Placental epithelial cell (primary cell): Measurements from ENCODE around the genes TVP23C and ZNF286A.

GRCh38 chr17:12983985-12984935 is 33.6 kb downstream of the ELAC2 start:
- CAGE, long polyA plus RNA: no peak

DNA sequence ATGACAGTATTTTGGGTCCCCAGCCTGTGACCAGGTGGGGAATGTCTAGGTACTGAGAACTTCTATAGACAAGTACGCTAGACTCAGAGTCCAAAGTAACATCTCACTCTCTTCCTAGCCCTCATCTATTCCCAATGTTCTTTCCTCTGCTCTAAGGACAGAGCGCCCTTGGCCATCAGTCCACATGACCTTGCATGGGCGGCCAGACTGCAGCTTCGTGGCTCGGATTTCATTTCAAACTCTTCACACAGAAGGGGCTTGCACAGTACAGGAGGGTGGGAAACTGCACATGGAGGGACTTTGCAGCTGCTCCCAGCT is 5.2 kb downstream of the HS3ST3A1 start:
- CAGE, long polyA plus RNA: no peak

GRCh38 chr17:14604765-14605786 is 304.2 kb downstream of the HS3ST3B1 start:
- CAGE, long polyA plus RNA: no peak

GRCh38 chr17:14738043-14738538 is 437.2 kb downstream of the HS3ST3B1 start:
- CAGE, long polyA plus RNA: no peak

- CAGE, long polyA plus RNA: no peak
Observed at GRCh38 chr17:14803972-14804386, 461.1 kb downstream of the PMP22 start.

DNA sequence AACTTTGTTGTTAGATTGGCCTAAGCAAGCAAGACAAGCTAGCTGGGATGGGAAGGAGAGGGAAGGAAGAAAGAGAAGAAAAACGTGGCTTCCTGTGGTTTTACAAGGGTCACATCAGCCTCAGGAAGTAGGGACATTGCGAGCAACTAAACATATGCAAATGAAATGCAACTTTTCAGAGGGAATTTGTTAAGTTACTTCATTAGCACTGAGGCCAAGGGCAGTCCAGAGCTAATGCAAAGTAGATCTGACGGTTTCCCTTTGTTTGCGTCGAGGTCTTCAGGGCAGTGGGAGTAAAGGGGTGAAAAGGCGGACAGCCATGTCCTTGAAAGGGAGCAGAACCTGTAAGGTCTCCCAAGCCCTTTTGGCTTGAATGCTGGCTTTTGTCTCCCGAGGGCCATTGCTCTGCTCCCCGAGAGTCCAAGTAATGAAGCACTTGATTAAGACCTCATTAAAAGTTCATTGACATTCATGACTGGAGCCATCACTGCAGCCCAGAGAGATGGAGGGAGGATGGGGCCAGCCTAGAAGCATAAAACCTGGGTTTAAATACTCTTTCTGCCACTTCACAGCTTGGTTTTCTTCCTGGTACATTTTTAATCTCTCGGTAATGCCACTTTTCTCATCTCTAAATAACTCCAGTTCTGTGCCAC is 84.9 kb downstream of the PMP22 start:
- CAGE, long polyA plus RNA: no peak

GRCh38 chr17:15185493-15185952 is 79.6 kb downstream of the PMP22 start:
- CAGE, long polyA plus RNA: no peak

DNA sequence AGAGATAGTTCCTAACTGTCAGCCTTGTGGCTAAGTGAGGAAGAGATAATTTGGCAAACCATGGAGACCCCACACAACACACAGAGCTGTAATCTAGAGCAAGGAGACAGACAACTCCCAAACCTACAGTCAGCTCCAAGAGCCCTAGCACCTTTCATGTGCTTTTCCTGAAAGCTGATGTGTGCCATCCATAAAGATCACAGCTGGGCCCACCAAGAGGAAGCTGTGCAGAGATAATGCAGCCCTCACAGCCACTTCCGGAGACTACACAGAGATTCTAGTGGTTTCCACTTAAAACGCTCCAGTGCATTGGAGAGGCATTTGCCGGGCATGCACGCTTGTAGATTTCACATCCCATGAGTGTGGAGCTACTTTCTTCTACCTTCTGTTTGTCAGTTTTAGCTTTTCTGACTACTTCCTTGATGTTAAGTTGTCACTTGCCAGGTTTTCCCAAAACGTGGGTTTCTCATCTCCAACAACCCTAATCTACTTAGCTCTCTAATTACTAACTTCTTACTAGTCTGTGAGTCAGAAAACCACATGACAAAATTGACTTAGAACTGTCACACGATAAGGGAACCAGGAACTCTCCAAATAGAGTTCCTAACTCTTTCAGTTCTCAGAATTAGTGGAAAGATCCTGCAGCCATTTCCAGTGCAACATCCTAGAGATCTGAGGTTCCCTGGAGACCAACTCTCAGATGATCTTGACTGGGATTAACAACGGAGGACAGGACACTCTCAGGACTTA is 28.8 kb downstream of the PMP22 start:
- CAGE, long polyA plus RNA: no peak

GRCh38 chr17:15398089-15398849 is 56.9 kb upstream of the TEKT3 start:
- CAGE, long polyA plus RNA: no peak

DNA sequence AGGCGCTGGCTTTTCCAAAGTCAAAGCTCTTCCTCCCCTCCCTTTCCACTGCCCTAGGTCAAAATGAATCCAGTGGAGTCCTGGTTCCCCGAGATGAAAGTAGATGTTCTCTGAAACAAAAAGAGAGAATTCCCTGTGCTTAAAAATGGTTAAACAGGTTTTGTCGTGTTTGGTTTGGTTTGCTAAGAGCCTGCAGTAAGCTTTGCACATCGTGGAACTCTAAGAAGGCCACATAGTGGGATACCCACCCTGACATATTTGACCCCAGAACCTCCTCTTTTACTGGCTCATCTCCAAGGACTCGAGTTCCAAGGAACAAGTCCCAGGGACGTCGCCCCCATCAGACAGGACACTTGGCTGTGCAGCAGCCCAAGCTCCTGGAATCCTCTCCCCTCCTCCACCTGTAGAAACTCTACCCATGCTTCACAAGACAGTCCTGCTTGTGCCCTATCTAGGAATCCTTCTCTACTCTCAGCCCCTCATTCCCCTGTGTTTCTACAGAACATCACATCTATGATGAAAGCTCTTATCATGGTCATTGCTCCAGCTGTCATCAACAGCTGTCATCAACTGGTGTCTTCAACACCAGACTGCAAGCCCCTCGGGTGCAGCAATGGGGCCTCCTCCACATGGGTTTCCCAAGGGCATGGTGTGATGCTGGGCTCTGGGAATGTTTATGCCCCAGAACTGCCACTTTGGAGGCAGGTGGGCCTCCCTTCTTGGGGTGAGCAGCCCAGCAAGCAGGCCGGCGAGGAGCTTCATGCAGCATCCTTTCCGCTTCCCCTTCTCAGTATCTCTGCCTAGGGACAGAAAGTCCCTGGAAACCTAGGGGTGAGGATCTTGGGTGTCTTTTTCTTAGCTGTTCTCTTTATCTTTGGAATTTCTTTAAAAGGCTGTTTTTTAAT is 21.1 kb upstream of the CDRT4 start:
- CAGE, long polyA plus RNA: no peak

GRCh38 chr17:15562792-15563874 is at the start of gene TVP23C:
TSS of gene TVP23C (minus strand) at chr17:15563483.
- CAGE, long polyA plus RNA: no peak

DNA sequence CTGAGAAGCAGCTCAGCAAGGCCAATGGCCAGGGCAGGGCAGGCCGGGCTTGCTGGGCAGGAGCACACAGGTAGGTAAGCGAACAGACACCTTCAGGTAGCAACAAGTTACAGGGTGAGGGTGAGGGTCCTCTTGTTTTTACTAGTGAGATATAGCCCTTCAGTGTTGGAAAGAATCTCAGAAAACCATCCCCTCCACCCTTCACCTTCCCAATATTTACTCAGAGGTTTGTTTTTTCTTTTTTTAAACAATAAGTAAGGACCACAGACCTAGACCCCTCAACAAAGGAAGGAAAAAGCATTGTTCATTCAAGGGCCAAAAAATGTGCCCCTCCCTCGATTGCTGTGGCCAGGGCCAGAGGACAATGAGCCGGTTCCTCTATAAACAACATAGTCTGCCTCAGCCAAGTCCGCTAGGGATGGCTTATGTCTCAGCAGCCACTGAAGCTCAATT is 24.2 kb downstream of the TRIM16 start:
- CAGE, long polyA plus RNA: no peak

GRCh38 chr17:15699209-15700506 is at the start of gene ZNF286A:
TSS of gene ZNF286A (plus strand) at chr17:15699752.
- CAGE, long polyA plus RNA: no peak

DNA sequence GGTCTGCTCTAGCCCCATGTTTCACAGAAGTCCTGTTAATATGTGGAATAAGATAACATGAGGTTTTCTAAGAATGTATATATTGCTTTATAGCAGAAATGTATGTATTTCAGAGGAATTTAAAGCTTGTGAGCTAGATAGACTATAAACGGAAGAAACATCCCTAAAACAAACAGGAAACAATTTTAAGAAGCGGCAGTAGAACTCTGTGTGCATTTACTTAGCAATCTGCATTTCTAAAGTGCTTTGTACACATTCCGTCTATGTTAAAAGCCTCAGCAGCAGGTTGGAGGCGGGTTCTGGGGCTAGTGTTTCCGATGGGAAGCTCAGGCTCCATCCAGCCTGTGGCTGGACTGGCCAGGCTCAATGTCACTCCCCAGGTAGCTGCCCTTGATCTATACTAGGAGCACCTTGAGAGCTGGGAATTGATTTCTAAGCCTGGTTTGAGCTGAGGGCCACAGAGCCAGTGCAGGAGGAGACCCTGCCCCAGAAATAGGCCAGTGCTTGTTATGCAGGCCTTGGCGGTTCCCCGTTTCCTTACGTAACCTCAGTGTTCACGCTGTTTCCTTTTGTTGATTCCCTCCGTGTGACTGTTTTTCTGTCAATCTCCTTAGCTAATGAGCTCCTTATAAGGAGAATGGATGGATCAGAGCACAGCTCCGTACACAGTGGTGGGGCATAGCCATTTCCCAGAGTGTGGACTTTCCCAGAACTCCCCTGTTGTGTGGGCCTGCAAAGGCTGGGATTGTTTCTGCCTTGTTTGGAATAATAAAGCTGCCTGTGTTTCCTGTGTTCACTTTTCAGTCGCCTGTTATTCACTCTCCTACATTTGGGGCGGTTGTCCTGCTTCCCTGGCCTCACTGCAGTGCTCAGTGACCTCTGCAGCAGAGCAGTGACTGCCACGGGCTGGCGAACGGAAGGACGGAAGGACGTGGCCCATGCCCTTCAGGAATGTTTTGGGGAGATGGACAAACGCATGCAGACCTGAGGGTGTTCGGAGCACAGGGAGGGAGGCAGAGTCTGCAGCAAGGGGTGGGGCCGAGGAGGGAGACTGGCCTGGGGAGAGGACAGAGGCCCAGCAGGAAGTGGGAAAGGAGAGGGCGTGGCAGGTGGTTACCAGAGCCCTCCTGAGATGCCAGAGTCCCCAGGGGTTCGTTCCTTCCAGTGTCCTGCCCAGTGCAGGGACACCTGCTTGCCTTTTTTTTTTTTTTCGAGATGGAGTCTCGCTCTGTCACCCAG is 21.5 kb downstream of the ADORA2B start:
- CAGE, long polyA plus RNA: no peak

GRCh38 chr17:16024763-16025386 is 25.3 kb downstream of the TTC19 start:
- CAGE, long polyA plus RNA: no peak

- CAGE, long polyA plus RNA: no peak
Observed at GRCh38 chr17:16026423-16026729, 26.8 kb downstream of the TTC19 start.

DNA sequence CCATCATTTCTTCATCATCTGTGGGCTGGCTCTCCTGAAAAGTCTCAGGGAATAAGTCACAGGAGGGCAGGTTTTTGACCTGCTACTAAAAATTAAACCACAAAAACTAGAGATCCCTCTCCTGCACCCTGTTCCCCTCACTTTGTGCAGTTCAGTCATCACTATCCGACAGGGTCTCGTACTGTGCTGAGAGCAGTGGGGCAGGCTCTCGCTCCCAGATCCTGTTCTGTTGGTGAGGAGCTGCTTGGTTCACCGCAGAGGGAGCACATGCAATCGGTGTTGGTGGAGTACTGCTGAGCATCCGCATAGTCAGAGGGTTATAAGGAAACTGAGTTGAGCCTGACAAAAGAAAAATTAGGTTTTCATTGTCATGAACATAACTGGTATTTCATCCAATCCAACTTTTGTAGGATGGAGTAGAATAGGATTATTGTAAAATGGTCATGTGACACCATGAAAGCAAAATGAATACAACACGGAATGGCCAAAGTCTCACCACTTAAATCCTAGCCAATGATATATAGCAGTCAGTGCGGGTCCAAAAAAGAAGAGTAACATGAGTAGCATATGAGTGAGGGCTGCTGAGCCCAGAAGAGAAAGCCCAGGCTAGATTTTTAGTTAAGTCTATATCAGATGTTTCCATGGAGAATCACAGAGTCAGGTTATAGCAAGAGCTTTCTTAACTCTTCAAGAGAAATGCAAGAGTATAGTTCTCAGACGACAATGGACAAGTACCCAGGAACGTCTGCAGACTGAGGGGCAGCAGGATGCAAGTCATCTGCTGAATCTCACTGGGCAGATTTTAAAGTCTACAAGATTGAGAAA is 32.7 kb downstream of the TTC19 start:
- CAGE, long polyA plus RNA: no peak

DNA sequence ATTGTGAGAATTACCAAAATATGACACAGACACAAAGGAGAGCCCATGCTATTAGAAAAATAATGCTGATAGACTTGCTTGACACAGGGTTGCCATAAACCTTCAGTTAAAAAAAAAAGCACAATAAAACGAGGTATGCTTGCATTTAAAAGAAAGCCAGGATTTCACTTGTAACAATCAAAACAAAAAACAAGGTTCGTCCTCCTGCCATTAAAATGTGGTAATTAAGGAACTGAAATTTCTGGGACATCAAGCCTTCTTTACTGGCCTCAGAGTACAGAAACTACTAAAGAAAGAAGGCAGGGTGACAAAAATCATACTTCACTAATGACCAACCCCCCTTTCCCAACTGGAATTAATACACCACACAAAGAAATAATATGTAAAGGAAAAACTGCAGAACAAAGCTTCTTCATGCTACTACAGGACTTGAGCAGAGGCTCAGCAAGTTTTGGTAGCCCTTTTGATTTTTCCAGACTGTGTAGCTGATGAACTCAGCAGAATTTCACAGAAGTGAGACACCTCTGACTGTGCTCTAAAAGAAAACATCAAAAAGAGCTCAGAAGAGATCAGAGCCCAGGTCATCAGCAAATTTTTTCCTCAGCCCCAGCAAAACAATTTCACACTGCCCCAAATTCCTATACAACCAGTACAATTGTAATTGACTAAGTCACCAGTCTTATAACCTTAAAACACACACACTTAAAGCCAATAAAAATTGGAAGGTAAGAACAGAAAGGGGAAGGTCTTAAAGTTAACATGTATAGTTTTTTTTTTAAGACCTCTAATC is 37.9 kb downstream of the TTC19 start:
- CAGE, long polyA plus RNA: no peak

GRCh38 chr17:16042424-16043010 is 42.9 kb downstream of the TTC19 start:
- CAGE, long polyA plus RNA: no peak

- CAGE, long polyA plus RNA: no peak
Observed at GRCh38 chr17:16129199-16129985, 85.9 kb downstream of the NCOR1 start.